Tongue (tissue), 2 donors: ENCODE data around the genes HEPACAM2 and PPP1R9A.

GRCh38 chr7:91265109-91265818 is 1.0 kb downstream of the FZD1 start:
- RAMPAGE, long total RNA, result no peak

DNA sequence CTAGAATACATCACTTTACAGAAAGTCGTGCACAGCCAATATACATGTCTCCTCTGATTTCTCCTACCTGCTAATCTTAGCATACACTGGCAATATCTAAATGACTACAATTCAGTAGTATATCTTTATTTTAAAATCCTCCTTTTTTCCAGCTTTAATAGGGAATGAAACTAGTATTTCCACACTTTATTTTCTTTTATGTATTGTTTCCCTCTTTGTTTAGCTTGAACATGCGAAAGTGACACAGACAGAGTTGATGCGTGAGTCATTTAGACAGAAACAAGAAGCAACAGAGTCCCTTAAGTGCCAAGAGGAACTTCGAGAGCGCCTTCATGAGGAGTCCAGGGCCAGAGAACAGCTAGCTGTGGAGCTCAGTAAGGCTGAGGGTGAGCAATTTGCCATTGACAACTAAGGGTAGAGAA is 73.2 kb downstream of the CYP51A1 start:
- RAMPAGE, long total RNA, result no peak

DNA sequence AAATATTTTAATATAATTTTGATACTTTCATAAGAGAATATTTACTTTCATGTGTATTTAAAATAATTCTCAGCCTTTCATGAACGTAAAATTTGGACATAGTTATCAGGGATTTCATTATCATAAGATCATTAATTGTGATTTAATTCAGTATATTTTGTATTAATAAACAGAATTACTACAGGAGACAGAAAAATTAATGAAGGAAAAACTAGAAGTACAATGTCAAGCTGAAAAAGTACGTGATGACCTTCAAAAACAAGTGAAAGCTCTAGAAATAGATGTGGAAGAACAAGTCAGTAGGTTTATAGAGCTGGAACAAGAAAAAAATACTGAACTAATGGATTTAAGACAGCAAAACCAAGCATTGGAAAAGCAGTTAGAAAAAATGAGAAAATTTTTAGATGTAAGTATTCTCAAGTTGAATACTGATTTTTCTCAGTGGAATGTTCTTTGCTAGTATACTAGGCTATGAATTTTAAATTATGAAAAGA is 69.2 kb downstream of the CYP51A1 start:
- RAMPAGE, long total RNA, result no peak

DNA sequence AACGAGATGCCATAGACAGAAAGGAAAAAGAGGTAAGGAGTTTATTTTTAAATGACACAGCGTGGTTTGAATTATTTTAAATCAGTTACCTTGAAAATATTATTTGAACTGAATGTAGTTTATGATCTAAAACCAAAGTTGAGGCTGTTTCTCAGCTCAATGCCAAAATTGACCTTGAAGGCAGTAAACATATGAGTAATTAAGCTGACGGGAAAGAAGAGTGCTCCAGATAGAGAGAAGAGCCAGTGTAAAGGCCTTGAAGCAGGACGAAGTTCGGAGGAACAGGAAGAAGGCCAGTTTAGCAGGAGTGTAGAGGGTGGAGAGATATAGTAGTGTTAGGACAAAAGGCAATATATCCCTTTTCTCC is 63.3 kb downstream of the CYP51A1 start:
- RAMPAGE, long total RNA, result no peak

GRCh38 chr7:92424280-92424845 is 22.9 kb upstream of the GATAD1 start:
- RAMPAGE, long total RNA, result no peak

GRCh38 chr7:92454369-92454835 is 7.1 kb downstream of the GATAD1 start:
- RAMPAGE, long total RNA, result no peak

- RAMPAGE, long total RNA, result no peak
Observed at GRCh38 chr7:92798621-92799463, 37.5 kb downstream of the CDK6 start.

DNA sequence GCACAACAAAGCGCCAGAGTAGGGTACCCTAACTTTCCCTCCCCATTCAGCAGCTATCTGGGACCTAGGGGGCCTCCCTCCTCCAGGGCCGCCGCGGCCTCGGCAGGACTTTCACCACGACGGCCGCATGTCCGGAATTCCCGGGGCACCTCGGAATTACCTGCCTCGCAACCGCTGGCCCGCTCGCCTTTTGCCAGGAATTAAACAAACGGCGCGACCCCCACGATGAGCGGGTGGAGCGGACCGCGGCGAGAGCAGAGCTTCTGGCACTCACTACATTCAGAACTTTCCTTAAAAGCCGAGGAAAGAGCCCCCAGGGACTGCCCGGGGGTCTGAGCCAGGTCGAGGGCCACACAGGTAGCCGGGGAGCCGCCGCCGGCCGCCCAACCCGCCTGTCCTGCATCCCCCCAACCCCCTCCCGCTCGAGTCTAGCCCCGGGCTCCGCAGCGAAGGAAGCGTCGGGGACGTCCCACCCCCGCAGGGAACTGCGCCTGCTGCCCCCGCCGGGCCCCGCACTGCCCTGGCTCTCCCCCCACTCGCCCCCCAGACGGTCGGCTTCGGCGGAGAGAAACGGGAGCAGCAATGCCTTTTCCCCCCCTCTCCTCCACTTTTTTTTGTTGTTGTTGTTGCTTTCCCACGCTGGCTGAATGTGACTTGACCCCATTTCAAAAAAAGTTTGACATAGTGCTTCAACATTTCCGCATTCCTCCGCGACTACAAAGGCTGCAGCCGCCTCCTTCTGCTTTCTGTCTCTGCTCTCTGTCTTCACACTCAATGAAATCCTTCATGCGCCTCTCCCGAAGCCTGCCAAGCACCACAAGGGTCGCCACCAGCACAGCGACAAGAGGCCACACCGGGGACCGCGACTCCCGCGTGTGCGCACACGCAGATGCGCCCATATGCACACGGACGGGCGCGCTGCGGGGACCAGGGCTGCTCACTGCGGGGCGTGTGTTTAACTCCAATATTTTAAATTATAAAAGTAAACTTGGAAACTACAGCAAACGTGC is 1.2 kb downstream of the CDK6 start:
- RAMPAGE, long total RNA, result no peak

DNA sequence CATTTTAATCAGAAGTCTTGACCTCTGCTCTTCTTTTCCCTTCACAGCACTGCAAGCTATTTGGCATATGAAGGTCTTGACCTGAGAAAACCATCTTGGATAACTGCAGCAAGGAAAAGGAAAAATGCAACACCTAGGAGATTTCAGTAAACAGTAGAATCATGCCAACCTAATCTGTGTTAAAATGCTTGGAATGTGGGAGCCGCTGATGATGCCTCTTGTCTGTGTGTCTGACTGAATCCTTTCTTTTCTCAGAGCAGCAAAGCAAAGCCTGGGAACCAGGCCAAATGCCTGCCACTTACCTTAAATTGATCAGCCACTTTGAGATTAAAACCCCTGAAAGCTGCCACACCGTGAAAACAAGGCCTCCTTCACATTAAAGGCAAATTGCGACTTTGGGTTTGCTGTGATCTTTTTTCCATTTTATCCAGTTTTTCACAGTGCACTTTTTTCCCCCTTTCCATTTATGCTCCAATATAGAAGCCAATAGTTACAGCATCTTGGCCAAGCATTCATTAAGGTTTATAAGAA is 80.5 kb upstream of the CDK6 start:
- RAMPAGE, long total RNA, result no peak

DNA sequence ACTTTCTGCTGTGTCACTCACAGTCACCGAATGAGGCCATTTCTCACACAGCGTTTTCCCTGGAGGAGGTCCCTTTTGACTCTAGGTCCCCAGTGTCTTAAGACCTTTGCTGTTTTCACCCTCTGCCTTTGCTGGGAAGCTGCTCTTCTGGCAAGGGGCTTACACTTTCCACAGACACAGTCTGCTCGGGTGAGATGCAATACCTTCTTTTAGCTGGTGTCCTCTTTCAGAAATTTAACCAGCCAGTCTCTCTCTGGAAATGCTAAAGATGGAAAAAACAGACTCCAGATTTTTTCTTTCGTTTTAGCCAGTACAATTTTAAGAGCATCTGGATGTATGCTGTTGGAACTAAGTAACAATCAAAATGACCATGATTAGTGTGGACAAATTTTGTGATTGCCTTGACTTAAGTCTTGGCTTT is 1.3 kb downstream of the SAMD9L start:
- RAMPAGE, long total RNA, result no peak

- RAMPAGE, long total RNA, result no peak
Observed at GRCh38 chr7:93147319-93147967, 742 bp downstream of the SAMD9L start.

DNA sequence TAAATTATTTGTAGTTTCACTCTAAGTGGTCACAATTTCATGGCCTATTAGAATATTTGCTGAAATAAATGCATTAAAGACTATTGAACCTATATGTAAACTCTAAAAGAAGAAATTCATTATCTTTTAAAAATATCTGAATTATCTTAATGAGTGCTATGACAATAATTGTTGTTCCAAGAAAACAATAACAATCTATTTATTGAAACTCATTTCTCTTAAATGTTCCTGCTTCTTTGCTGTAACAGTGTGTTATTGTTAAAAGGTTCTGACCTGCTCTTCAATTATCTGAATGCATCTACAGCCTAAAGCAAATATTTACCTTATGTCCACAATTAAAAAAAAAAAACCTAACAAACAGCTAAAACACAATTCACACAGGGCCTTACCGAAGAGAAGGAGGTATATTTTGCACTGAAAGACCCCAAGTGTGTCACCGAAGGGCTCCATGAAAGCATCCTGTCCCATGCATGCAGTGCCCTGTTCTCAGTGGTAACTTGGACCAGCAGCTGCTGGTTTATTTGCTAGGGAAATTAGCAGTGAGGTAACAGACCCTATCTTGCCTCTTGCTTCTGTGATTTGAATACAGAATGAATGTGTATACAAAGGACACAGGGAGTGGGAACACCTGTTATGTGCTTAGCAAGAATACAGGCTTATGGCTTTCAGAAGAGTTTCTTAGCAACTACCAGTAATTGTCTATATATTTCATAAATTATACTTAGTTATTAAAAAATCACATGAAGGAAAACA is at the start of gene HEPACAM2:
Gene HEPACAM2 (minus strand): TSS at position 491 of the 753 bp plus-strand sequence.
- RAMPAGE, long total RNA, result no peak

DNA sequence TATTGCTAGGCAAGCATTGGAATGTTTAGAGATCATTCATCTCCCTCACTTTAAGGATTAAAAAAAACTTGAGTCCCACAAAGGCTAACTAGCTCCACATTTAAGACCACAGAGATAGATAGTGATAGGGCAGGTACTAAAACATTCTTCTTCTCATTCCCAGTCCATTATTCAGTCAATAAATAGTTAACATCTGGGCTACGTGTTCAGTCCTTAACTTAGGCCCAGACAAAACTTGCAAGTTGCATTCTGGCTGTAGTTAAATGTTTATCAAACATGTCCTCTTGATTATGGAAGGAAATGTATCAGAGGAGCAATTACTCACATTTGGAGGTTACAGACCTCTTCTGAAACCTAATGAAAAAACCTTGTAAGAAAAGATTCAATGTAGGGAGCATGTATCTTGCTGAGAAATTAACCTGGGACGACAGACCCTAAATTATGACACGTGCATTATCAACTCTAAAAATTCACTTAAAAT is 2.5 kb downstream of the GNG11 start:
- RAMPAGE, long total RNA, result no peak

DNA sequence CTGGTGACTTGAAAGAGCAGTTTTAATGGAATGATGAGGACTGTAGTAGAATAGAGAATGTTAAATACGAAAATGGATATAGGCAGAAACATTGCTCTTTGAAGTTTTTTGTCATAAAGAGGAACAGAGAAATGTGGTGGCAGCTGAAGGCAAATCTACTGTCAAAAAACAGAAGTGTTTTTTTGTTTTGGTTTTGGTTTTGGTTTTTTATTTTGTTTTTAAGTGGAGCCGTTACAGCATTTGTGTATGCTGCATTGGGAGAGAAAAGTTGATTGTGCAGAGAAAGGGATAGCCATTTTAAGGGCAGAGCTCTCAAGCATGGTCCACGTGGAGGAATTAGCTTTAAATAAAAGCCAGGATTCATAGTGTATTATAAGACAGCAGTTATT is 156.6 kb upstream of the BET1 start:
- RAMPAGE, long total RNA, result no peak

DNA sequence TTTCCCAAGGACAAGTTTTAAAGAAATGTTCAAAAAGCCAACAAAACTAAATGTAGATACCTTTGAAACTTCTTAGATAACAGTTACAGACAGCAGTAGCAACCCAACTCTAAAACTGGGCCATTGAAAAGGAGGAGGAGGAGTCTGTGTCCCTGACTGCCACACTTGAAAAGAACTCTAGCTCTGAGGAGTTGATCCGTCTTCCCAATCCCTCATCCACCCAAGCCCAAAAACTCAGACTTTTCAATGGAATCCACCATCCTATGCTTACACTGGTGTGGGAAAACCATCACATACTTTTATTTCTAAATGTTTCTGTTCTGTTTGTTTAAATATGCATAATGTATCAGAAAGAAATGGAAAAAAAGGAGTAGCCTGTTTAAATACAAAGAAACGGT is 92.8 kb upstream of the COL1A2 start:
- RAMPAGE, long total RNA, result no peak

DNA sequence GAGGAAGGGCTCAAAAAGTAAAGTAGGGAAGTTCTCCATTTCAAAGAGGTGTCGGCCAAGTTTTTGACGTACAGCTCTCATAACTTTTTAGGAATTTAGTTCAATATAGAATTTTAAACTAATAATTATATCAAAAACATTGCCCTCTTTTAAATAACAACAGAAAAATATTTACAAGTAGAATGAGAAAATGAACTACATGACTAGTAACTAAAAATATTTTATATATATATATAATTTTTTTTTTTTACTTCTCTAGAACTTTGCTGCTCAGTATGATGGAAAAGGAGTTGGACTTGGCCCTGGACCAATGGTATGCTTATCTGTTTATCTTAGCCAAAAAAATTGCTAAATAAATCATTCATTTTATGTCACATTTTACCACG is 6.6 kb downstream of the COL1A2 start:
- RAMPAGE, long total RNA, result no peak

GRCh38 chr7:94417559-94417917 is 22.8 kb downstream of the COL1A2 start:
- RAMPAGE, long total RNA, result no peak

DNA sequence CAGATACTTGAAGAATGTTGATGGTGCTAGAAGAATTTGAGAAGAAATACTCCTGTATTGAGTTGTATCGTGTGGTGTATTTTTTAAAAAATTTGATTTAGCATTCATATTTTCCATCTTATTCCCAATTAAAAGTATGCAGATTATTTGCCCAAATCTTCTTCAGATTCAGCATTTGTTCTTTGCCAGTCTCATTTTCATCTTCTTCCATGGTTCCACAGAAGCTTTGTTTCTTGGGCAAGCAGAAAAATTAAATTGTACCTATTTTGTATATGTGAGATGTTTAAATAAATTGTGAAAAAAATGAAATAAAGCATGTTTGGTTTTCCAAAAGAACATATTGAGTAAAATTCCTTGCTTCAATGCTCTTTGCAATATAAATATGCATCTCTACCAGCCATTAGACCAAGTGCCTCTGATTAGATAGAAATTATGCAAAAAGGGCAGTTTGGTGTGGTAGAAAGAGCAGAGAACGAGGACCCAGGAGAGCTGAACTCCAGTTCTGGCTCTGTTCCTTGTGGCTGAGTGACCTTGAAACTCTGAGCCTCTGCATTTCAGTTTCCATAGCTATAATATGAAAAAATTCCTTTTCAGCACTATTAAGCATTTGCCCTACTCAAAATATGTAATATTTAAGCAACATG is 36.3 kb downstream of the COL1A2 start:
- RAMPAGE, long total RNA, result no peak

DNA sequence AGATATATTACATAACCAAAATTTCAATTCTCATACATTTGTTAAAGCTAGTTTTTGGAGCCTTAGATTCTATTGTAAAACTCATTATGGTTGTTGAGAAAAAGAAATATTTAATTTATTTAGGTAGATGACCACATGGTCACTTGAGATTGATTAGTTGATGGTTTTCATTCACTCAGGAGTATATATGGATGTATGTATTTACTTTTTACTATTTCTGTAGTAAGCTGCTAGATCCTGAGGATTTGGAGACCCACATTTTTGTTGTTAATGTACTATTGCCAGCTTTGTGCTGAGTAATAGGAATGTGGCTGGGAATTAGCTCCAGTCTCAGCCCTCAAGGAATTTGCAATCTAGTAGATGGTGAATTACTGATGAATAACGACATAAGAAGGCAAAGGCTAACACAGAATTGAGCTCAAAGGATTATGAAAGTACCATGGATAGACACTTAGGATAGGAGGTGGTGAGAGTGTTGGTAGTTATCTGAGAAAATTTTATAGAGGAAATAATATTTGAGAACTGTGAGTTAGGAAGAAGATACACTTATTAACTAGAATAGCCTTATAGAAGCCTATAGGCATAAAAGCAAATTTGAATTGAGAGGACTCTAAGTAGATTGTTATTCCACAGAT is 19.9 kb downstream of the CASD1 start:
- RAMPAGE, long total RNA, result no peak

DNA sequence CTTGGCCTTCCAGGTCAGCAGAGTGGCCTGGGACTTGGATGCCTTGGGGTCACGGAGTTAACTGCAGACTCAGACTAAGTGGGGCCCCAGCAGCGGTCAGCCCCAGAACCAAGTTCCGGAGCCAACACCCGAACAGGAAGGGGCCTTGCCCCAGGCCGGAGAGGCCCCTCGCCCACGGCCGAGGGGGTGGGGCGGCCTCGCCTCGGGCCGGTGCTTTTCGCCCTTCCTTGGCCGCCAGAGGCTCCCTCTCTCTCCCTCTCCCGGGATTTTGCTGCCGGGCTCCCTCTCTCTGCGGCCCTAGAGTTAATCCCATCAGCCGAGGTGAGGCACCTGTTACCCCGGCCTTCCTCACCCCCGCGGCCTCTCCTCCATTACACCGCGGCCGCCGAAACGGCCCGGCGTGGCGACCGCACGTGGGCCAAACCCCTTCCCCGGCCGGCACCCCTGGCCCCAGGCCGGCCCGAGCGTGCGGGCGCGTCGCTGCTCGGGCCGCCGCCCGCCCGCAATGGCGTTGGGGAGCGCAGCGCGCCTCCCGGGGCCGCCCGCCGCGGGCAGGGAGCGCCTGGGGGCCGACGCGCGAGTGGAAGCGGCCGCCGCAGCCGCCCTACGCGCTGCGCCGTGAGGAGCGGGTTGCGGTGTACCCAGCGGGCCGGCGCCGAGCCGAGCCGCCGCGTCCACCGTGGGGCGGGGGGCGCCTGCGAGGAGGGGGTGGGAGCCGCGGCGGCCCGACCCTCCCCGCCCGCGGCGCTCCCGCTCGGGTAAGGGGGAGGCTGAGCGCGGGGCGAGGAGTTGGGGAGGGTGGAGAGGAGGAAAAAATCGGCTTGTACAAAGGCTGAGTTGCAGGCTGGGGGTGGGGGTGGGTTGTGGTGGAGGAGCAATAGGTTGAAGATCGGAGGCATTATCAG is at the start of gene PPP1R9A:
Gene PPP1R9A (plus strand): TSS at position 213 of the 905 bp plus-strand sequence.
- RAMPAGE, long total RNA, result no peak